ENCODE results near the gene ASTN2.

DNA sequence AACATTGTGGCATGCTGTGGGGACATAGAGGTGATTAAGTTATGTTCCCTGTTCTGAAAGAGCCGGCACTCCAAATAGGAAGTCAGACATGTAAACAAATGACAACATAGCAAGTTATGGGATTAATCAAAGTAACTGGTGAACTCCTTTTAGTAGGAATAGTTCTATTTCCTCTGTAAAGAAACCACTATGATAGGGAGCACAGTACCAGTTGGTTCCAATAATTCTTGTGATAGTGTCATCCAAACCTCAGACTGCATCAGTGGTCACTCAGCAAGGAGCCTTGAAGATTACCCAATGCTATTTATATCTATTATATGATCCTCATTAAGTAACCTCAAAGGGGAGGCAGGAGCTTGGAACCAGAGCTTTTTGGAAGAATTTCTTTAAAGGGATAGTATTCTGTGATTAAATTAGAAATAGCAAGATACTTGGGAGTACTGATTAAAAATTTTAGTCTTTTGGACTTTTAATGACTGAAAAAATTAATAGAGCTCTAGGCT is 93.9 kb upstream of the TNC start:
- RRBS, result no CpG with 5 or more reads among the region's 1 CpG

GRCh38 chr9:116153006-116153383 is 596 bp upstream of the PAPPA start:
- RRBS, result no CpG with 5 or more reads among the region's 1 CpG

DNA sequence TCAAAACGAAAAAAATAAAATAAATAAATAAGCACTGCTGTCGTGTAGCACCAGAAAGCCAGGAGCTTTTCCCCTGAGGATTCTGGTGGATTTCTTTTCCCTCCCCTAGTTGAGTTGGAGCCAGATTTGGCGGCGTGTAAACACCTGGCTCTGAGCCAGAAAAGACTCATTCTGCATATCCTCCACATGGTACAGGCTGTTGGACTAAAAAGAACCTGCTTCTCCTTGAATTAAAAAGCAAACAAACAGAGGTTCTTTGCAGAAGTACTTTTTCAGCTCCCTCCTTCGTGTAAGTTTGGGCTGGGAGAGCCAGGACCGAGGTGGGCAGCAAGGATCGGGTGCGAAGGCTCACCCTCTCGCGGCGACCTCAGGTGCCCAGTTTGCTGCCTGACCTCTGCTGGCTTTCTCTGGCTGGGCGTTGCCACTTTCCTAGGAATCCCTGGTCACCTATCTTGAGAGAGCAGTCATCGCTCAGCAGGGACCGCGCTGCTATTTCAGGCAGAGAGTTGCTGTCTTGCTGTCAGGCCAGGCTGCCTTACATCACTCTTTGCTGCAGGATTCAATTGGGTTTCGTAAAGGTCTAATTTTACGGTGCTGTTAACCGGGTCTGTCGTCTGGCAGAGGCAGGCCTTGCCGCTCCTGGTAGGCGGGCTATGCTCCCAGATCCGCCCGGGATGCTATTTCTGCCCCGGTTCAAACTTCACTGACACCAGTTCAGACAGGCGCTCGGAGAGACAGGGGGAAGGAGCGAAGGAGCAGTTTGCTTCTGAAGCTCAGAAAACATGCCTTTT is 3.2 kb downstream of the PAPPA start:
- RRBS, result 6% methylated on average over 6 of the region's 27 CpGs

DNA sequence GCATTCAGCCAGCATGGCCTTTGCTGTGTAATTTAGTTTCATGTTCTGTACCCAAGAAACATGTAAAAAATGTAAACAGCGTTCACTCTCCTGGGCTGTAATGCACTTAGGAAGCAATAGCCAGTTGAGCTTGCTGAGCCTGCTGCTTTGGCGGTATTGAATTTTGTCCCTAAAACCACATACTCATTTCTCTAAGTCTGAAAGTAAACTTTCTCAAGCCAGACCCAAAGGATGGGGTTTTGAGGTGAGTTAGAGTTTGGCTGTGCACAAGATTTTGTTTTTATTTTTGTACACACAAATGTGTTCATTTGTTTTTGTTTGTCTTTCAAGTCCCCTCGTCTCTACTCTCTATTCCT is 158.7 kb downstream of the PAPPA start:
- RRBS, result no CpG with 5 or more reads among the region's 3 CpGs

DNA sequence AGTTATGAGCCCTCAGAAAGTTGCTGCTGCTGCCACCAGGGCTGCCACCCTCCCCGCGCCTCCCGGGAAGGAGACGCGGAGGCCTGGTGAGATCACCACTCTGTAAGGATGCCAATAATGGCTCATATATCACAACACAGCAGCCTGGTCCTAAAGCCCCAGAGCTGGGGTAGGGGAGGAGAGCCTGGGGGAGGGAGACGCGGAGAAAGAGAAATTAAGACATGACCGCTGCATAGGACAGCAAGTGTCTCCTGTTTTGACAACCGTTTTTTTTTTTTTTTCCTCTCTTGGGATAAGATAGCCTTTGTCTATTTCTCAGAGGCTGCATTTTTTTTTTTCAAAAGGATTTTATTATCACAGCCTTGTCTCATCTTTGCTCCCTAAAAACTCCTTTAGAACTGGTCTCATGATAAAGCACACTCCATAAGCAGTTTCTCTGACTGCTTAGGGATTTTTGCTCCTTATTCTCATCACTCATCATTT is 211.7 kb downstream of the PAPPA start:
- RRBS, result no CpG with 5 or more reads among the region's 9 CpGs

GRCh38 chr9:117414961-117415493 is at the start of gene ASTN2:
Gene ASTN2 (minus strand): TSS chr9:117415057.
- RRBS, result 4% methylated on average over 16 of the region's 45 CpGs

DNA sequence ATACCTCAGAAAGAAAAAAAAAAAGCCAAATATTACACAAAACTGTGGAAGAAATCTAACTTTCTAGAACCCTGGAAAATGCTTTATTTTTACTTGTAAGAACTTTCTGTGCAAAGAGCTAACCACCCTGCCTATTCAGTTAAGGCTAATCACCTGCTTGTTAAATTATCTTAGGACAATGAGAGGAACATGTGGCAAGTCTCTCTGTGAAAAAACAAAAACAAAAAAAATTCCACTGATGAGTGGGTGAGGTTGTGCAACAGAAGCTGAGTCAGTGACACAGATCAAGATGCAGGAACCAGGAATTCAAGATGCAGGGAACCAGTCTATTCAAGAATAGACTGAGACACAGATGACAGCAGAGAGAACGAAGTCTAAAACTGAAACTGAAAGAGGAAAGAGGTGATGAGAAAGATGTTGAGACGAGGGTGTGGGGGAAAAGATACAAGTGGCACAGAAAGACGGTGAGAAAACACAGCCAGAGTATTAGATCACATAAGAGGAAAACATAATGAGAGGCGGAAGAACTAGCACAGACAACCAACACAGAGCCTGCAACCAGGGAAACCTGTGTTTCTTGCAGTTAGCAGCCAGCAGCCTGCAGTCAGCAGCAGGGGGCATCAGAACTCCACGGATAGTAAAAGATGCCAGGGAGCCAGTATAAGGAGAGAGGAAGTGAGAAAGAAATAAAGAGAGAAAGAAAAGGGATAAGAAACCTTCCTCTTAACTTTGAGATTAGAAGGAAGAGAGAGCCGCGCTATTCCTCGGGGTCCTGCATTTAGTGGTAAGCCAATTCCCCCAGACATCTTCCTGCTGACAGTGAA is 78.8 kb downstream of the TLR4 start:
- RRBS, result no CpG with 5 or more reads among the region's 8 CpGs

DNA sequence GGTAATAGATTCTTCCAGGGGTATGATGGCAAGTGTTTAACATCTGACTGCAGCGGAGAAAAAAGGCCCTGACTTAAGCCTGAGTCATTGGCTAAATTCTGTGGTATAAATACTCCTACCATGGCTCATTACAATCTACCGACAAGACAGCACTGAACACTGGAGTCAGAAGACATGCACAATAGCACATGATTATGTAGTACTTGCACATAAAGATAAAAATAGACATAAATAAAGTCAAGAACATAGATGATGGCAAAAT is 439.9 kb downstream of the BRINP1 start:
- RRBS, result no CpG with 5 or more reads among the region's 2 CpGs

- RRBS, result no CpG with 5 or more reads among the region's 1 CpG
Observed at GRCh38 chr9:119562319-119562821, 193.1 kb upstream of the BRINP1 start.

DNA sequence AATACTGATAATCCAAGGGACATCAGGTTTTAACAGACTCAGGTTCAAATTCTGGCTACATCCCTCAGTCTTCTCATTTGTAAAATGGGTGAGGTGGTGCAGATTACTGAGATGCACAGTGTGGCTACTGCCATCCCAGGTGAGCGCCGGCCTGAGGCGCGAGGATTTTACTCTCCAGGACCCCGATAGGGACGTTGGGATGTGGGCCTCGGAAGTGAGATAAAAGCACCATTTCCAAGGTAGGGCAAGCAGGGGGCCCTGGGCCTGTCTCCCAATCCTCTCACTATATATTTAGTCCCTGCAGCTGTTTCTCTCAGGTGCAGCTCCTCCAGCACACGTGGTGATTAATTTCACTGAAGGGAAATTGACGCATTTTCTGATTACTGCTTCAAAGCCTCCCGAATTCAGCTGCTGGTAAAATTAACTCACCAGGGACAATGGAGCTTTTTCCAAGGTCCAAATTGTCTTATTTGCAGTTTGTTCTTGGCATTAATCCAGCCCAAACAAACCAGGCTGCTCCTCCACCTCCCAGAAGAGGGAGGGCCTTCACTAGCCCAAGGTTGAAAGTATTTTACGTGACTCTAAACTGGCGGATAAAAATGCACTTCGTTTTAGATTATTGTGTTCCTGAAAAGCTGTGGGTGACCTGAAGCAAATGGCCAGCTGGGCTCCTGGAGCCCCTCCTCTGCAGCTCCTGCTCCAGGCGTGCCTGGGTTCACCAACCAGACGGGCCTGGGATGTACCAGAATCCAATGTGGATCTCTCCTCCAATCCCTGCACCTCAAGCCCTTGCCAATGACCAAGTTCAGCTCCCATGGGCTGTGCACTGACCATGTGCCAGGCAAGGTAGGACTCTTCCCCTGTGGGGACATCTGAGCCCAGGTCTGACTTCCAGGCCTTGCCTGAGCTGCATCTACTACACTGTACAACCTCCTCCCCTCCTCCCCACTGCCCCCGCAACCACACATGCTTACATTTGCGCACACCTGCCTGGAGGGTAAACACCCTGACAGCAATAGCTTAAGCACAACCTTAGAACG is 193.6 kb downstream of the CDK5RAP2 start:
- RRBS, result no CpG with 5 or more reads among the region's 18 CpGs

- RRBS, result no CpG with 5 or more reads among the region's 8 CpGs
Observed at GRCh38 chr9:120443056-120443890, 136.7 kb downstream of the CDK5RAP2 start.

GRCh38 chr9:120480511-120481203 is 99.3 kb downstream of the CDK5RAP2 start:
- RRBS, result no CpG with 5 or more reads among the region's 2 CpGs

- RRBS, result no CpG with 5 or more reads among the region's 1 CpG
Observed at GRCh38 chr9:120489201-120489787, 90.7 kb downstream of the CDK5RAP2 start.

DNA sequence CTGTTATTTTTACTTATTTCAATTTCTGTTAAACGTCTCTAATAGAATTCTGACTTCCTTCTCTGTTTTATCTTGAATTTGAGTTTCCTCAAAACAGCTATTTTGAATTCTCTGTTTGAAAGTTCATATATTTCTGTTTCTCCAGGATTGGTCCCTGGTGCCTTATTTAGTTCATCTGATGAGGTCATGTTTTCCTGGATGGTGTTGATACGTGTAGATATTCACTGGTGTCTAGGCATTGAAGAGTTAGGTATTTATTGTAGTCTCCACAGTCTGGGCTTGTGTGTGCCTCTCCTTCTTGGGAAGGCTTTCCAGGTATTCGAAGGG is 34.3 kb downstream of the MEGF9 start:
- RRBS, result no CpG with 5 or more reads among the region's 3 CpGs

- RRBS, result 5% methylated on average over 7 of the region's 18 CpGs
Observed at GRCh38 chr9:120713248-120713801, 945 bp downstream of the MEGF9 start.

DNA sequence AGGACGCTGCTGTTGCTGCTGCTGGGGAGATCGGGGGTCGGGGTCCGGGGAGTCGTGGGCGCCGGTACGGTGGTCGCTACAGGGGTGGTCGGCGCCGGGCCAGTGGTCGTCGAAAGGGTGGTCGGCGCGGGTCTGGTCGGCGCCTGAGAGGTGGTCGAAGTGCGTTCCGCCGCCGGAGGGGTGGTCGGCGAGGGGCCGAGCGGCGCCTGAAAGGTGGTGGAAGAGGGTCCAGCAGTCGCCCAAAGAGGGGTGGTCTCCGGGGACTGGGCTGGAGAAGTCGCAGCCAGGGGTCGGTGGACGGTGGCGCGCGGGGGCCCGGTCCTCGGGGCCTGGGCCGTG is 499 bp downstream of the MEGF9 start:
- RRBS, result 1% methylated on average over 31 of the region's 40 CpGs

- RRBS, result no CpG with 5 or more reads among the region's 3 CpGs
Observed at GRCh38 chr9:120781171-120781631, 12.0 kb downstream of the FBXW2 start.

GRCh38 chr9:120853225-120854128 is 10.8 kb upstream of the PSMD5 start:
- RRBS, result no CpG with 5 or more reads among the region's 9 CpGs

DNA sequence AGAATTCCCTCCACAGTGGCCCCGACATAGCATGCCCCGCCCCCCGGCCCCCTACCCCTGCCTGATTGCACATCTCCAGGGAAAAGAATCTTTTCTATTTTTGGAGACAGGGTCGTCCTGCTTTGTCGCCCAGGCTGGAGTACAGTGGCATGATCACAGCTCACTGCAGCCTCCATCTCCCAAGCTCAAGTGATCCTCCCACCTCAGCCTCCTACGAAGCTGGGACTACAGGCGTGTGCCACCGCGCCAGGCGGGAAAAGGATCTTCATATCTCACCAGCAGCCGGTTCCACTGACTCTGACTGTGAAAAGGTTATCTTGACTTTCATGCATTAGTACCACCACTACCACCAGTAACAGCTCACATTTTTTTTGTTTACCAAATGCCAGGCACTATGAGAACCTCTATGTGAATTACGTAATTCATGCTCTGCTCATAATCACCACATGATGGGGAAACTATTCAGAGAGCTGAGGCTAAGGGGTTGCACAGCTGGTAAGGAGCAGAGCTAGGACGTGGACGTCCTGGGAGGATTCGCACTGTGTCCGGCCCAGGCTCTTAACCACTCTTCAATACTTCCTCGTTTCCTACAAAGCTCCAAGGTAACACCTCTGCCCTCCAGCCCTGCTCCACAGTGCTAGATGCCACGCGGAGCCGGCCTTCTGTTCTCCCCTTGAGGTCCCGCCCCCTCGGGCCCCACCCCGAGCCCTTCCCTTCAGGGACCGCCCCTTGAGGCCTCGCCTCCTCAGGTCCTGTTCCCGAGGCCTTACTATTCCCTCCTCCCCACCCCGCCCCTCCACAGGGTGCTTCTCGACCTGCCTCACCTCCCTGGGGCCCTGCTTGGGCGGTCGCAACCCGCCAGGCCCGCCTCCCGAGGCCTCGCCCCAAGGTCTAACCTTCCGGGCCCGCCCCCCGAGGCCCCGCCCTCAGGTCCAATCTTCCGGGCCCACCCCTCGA is 8.7 kb downstream of the PHF19 start:
- RRBS, result 4% methylated on average over 5 of the region's 40 CpGs